GM19240 (cell line): Measurements from ENCODE around the gene LKAAEAR1.

DNA sequence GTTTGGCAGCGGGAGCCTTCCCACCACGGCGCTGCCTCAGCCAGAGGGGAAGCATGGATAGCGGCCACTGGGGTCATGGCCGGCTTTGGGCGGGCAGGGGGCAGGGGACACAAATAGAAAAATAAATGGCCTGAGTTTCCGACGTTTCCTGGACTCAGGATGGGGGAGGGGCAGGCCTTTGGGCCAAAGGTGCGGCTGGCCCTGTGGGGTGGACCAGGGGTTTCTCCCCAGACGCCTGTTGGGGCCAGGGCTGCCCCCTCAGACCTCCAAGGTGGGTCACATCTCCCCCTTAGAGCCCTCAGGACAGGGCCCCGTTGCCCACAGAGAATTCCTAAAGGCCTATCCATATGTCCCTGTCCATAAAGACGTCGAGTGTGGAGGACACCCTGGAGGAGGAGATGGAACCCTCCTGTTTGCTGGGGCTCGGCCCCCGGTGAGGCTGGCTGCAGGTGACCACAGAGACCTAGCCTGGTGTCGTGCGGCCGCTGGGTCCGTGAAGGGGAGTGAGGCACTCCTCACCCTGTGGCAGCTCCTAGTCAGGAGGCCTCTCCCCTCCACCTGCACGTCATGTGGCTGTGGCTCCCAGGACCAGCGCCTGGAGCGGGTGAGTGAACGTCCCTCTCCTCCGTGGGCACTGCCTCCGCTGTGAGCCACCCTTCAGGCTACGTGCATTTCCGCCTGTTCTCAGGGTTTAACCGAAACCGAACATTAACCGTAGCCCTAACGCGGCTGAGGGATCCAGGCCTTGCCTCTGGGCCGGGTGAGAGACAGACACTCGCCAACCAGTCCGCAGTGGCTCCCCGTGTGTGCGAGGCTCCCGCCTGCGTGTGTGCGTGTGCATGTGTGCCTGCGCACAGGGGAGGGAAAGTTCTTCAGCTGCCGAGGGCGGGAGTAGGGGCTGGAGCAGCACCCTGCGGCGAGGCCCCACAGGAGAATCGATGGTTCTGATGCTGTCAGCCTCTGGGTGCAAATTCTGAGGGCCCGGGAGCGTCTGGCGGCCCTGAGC lies 6.1 kb upstream of the TCEA2 start:
- RRBS: 59% methylated on average over 3 of the region's 49 CpGs

DNA sequence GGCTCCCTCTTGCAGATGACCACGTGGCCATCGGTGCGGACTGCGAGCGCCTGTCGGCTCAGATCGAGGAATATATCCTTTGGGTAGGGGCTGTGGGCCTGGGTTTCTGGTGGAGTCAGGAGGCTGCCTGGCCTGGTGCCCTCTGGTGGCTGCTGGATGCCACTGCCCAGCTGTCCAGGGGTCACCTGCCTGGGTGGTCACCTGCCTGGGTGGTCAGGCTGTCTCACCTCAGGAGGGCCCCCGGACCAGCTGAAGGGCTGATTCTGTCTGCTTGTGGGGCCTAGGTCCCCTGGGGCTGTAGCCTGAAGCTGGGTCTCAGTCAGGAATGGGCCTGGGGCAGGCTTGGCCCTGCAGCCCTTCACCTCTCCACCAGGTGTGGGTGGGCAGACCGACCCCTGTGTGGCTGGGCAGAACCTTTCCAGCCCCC lies 6.8 kb downstream of the TCEA2 start:
- RRBS: no CpG with 5 or more reads among the region's 9 CpGs

- RRBS: 0% methylated on average over 1 of the region's 23 CpGs
These were observed 1.4 kb downstream of the RGS19 start for GRCh38 chr20:64077705-64078625.

DNA sequence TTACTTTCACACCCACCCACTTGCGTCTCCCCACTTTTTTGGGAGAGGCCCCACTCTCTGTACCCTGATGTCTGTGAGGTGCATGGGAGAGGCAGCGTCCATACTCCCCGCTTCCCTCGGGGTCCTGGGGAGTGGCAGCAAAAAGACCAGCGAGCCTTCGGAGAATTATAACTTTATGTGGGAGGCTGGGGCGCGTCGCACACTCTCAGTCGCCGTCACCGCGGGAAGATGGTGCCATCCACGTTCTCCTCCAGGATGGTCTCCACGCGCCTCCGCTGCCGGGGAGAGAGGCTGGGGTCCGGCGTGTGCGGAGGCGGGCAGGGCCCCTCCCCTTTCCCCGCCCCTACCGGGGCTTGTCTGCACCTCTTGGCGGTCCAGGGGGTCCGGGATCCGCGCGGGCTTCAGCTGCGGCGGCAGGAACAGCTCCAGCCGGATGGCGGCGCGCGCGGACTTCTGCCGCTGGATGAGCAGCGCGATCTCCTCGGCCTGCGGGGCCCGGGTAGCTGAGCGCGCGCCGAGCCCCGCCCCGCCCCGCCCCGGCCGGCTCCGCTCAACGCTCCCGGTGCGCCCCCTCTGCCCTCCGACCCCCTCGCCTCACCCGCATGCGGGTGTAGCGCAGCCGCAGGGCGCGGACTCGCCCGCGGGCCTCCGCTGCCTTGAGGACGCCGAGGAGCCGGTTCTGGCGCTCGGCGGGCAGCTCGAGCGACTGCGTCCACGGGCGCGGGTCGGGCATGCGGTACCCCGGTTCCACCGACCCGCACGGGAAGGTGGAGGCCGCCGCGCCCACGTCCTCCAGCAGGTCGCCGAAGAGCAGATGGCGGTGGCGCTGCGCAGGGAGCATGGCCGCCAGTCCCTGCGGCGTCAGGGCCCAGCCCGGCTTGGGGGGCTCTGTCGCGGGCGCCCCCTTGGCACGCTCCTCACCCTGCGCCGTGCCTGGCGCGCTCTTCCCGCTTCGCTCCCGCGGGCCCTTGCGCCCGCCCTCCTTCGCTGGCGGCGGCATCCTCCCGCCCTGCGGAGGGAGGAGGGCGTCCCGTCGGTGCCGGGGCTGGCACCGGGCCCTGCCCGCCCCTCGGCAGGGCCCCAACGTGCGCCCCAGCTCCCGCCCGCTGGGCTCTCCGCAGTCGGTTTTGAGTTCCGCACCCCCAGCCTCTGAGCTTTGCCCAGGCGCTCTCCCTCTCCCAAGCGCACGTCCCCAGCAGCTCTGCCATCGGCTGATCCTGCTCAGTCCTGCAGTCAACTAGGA lies at the start of gene LKAAEAR1:
Gene LKAAEAR1 (minus strand): TSS at position 1,179 of the 1,243 bp plus-strand sequence.
- RRBS: 5% methylated on average over 54 of the region's 136 CpGs

DNA sequence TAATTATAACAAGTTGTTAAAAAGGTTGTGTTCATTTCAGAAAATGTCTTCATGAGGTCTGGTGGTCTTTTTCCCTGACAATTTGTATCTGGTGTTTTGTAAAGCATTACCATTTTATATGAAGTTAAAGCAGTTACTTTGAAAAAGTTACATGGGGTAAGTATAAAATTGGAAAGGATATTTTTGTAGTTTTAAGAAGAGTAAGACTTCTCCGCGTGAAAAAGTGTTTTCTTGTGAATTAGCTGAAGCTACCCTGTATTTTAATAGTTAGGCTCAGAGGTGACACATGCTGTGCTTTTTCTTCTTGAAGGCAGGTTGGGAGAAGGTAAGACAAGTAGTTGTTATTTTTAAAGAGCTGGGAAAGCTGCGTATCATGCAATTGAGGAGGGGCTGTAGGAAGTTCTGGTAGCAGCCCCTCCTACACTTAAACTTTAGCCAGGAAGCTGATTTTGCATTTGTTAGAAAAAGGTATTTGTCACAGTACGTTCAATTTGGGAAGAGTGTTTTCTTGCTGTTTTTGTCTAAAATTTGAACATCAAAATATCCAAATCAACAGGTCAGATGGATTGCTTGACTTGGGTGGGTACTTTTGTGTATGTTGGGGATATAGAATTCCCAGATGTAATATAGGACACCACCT lies 3.3 kb downstream of the PCMTD2 start:
- RRBS: no CpG with 5 or more reads among the region's 4 CpGs

DNA sequence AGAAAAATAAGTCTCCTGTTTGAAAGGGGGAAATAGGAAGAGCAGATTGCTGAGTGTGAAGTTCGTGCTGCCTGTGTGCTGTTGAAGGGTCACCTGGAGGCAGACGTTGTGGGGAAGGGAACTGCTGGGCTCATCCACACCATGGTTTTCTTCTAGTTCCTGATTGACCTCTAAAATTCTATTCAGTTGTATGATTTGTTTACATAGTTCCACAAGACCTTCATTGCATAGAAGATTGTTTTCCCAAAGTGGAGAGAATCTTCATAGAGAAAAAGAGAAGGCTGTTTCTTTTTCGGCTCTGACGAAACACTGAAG lies 18.0 kb downstream of the PCMTD2 start:
- RRBS: no CpG with 5 or more reads among the region's 4 CpGs